Hair follicle dermal papilla cell (primary cell): ENCODE measurements around a stretch of chr3.

- CAGE, long polyA plus RNA, result no peak
Observed at GRCh38 chr3:53186348-53187067, 25.5 kb downstream of the PRKCD start.

DNA sequence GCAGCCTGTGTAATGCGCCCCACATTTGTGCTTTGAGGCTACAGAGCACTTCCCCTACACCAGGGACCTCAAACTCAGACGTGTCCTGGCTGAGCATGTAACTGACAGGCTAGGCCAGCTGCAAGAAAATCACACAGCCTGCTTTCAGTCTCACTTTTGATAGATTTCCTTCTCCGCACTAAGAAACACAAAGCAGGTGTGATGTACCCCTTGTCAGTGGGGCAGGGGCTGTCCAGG is 29.7 kb downstream of the PRKCD start:
- CAGE, long polyA plus RNA, result no peak

DNA sequence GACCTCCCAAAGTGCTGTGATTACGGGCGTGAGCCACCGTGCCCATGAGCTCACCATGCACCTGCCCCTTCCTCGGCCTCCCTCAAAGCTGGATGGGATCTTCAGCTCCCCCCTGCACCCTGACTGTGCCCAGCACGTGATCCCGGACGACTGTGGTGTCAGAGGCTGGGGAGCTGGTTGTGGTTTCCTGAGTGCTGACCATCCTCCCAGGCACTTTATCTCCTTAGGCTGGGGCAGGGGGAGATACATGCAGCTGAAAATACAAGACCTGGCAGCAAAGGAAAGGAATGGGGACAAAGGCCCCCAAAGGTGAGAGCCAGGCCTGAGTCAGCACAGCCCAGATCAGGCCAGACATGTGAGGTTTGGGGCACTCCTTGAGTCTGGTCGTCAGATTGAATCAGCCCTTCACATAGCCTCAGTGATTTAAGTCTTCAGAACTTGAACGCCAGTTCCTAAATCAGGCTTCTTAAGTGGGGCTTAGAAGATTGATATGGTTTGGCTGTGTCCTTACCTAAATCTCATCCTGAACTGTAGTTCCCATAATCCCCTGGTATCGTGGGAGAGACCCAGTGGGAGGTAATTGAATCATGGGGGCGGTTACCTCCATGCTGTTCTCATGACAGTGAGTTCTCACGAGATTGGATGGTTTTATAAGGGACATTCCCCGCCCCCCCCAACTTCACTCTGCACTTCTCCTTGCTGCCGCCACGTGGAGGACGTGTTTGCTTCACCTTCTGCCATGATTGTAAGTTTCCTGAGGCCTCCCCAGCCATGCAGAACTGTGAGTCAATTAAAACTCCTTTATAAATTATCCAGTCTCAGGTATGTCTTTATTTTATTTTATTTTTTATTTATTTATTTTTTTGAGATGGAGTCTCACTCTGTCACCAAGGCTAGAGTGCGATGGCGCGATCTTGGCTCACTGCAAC is 35.9 kb downstream of the PRKCD start:
- CAGE, long polyA plus RNA, result no peak

DNA sequence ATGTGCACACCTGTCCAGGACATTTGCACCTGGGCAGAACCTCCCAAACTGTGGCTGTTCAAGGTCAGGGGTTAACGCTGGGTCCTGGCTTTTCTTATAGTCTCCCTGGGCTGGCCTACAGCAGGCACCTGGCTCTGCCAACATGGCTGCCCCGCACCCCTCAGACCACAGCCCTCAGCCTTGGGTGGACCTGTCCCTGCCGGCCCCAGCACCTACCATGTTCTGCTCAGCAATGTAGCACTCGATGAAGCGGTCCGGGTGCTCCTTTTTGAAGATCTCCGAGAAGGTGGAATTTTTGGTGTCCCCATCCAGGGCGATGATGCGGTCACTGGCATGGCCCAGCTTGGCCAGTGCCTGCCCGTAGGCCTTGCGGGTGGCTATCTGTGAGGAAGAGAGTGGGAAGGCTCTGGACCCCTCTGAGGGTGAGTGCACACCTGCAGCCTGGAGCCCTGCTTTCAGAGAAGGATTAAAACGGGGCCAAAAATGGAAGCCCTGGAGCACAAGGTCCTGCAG is 25.5 kb downstream of the TKT start:
- CAGE, long polyA plus RNA, result no peak

GRCh38 chr3:53231050-53231792 is 24.6 kb downstream of the TKT start:
- CAGE, long polyA plus RNA, result no peak

GRCh38 chr3:53281607-53281844 is 25.7 kb upstream of the TKT start:
- CAGE, long polyA plus RNA, result no peak

DNA sequence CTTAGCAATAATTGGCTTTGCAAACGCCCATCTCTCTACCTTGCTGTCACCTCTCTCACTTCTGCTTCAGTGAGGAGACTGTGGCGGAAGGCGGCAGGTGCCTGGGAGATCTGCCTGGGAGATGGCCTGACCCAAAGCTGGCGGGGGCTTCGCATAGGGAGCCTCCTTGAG is 1.6 kb downstream of the CACNA1D start:
- CAGE, long polyA plus RNA, result no peak

- CAGE, long polyA plus RNA, result no peak
Observed at GRCh38 chr3:53633237-53633806, 138.9 kb downstream of the CACNA1D start.

GRCh38 chr3:53891069-53891713 is 468 bp downstream of the SELENOK start:
- CAGE, long polyA plus RNA, result no peak

DNA sequence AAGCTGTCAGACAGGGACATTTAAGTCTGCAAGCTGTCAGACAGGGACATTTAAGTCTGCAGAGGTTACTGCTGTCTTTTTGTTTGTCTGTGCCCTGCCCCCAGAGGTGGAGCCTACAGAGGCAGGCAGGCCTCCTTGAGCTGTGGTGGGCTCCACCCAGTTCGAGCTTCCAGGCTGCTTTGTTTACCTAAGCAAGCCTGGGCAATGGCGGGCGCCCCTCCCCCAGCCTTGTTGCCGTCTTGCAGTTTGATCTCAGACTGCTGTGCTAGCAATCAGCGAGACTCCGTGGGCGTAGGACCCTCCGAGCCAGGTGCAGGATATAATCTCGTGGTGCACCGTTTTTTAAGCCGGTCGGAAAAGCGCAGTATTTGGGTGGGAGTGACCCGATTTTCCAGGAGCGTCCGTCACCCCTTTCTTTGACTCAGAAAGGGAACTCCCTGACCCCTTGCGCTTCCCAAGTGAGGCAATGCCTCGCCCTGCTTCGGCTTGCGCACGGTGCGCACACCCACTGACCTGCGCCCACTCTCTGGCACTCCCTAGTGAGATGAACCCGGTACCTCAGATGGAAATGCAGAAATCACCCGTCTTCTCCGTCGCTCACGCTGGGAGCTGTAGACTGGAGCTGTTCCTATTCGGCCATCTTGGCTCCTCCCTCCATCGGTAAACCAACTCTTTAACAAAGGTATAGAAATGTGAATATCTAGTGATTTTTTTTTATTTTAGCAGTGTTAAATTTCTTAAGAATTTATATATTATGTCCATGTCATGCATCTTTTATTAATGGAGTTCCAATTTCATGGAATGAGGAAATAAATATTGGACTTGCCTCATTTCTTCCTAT is 35.7 kb upstream of the SELENOK start:
- CAGE, long polyA plus RNA, result no peak

DNA sequence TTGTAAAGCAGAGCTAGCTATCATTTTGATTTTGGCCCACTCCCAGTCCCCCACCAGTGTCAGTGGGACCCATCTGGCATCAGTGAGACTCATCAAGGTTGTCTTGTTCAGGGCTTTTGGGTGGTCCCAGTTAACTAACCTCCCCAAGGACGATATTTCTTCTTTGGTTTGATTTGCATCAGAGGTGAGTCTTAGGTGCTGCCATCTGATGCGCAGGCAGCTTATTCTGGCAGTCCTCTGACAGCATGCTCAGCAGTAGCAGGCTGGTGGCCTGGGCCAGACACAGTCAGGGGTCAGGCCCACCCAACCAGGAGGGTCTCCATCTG is 312.0 kb downstream of the CACNA2D3 start:
- CAGE, long polyA plus RNA, result no peak

- CAGE, long polyA plus RNA, result no peak
Observed at GRCh38 chr3:54966882-54967262, 39.0 kb upstream of the LRTM1 start.

DNA sequence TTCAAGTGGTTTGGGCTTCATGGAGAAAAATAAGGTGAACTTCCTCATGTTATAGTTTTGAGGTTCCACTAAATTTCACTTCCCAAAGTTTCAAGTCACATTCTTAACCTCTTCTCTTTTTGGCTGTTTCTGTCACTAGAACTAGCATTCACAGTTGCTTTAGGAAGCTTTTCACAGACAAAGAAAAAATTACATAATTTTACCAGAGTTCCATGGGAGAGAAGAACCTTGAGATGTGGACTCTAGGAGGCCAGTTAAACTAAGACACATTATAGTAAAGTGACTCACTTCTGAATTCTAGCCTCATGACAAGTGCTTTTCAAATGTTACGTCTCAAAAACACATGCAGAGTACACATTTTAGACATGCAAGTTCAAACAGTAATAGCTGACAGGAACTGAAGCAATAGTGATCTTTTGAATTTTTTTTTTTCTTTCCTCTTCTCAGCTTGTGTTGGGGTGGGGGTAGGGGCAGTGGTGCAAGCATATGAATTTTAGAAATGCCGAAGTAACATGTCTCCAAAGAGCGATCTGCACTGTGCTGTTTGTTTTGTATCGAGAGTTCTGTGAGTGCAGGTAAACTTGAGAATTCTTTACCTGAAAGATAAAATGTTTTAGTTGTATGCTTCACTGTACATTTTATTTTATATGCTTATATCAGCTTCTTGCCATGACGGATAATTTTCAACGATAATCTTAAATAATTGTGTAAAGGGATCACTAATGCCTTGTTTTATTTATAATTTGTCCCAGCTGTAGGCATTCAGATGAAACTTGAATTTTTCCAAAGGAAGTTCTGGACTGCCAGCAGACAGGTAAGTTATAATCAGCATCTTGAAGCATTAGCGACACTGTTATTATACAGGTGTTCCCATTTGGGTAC is 40.1 kb upstream of the LRTM1 start:
- CAGE, long polyA plus RNA, result no peak

DNA sequence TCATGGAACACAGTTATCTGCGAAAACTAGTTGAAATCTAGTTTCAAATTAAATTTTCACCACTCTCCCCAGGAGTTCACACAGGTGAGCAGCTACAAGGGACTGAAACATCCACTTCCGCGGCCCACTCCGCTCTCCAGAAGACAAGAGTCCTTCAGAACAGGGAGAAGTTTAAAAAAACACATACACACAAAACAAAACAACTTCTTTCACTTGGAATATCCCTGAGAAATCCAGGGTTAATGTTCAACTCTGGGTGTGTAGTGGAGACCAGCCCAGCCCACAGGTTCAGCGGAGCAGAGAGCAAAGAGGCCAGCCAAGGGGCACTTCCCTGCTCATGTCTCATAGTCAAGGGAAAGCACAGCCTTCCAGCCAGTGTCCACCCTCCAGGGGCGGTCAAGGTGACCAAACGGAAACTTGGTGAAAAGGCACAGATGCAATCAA is 41.6 kb downstream of the WNT5A start:
- CAGE, long polyA plus RNA, result no peak

- CAGE, long polyA plus RNA, result no peak
Observed at GRCh38 chr3:55468154-55469238, 18.6 kb downstream of the WNT5A start.

- CAGE, long polyA plus RNA, result no peak
Observed at GRCh38 chr3:55482905-55483207, 4.2 kb downstream of the WNT5A start.

GRCh38 chr3:55601242-55602221 is 114.4 kb upstream of the WNT5A start:
- CAGE, long polyA plus RNA, result no peak

GRCh38 chr3:55609378-55609719 is 122.2 kb upstream of the WNT5A start:
- CAGE, long polyA plus RNA, result no peak

GRCh38 chr3:56722240-56722486 is 39.1 kb upstream of the TASOR start:
- CAGE, long polyA plus RNA, result no peak

GRCh38 chr3:57127839-57128620 is 37.1 kb downstream of the IL17RD start:
- CAGE, long polyA plus RNA, result no peak